Natural killer cell (primary cell): ENCODE measurements around a stretch of chr6.

GRCh38 chr6:108841514-108842003 is 6.7 kb upstream of the ARMC2 start:
- PRO-cap: no peak

DNA sequence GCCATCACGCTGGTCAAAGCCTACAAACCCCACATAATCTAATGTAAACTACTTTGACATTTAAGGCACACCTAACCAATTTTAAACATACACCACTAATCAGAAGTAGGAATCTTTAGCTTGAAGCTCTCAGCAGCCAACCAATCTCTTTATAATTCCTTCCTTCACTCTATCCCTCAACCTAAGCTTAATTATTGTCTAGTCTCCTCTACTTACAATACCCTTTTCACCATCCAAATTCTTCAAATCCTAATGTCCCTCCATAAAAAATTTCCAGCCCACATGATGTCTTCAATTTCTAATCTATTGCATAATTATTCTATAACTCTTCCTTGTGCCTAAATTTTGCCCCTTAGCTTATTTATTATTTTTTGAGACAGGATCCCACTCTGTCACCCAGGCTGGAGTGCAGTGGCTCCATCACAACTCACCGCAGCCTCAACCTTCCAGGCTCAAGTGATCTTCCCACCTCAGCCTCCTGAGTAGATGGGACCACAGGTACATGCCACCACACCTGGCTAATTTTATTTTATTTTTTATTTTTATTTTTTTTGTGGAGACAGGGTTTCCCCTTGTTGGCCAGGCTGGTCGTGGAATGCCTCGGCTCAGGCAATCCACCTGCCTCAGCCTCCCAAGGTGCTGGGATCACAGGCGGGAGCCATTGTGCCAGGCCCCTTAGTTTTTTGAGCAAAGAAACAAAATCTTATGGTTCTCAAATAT is 102.7 kb downstream of the SESN1 start:
- PRO-cap: no peak

- PRO-cap: no peak
Observed at GRCh38 chr6:108998344-108999217, 96.1 kb downstream of the SESN1 start.

- PRO-cap: bidirectional peak, plus-strand start at chr6:109060010, minus-strand start at chr6:109059948
Observed at GRCh38 chr6:109059532-109060350, 34.9 kb downstream of the SESN1 start.

DNA sequence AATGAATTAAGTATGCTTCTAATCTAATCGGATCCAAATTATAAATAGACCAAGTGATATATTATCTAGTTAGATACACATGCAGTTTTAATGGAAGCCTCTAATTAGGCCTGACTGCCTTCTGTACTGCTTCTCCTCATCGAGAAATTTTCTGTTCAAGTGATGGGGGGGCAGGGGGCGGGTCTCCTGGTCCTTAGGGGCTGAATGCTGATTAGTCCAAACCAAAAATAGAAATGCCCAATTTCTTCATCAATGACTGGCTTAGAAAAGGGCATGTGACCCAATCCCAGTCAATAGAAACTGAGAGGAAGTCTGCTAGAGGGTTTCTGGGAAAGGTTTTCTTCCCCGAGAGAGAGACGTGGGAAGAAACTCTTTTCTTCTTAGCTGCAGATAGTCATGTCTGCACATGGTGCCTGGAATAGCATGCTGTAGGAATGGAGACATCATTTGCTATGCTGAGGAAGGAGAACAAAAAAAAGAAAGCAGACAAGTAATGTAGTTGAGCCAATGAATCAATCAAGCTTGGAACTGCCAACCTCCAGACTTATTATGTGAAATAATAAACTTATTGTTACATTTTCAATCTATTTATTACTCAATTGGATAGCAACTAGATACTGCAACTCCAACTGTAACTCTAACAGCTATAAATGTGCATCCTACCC is 6.7 kb downstream of the SESN1 start:
- PRO-cap: no peak

- PRO-cap: no peak
Observed at GRCh38 chr6:109117244-109117989, 22.1 kb downstream of the CEP57L1 start.

DNA sequence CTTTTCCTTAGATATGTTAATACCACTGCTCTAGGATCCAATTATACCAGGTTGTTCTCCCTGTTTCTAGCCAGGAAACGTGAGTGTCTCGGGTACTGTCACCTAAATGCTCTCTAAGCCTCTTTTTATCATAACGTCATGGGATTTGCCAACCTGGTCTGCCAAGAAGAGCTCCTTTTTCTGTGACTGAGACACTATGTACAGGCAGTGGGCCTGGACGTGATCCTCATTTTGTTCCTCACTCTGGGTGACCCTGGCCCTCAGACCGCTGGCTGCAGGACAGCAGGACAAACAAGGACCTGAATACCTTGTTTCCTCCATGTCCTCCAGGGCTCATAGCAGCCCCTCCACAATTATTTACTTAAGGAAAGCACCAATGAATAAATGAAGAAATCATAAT is 69.1 kb downstream of the CD164 start:
- PRO-cap: no peak

GRCh38 chr6:109360995-109361699 is 21.1 kb downstream of the CD164 start:
- PRO-cap: no peak

DNA sequence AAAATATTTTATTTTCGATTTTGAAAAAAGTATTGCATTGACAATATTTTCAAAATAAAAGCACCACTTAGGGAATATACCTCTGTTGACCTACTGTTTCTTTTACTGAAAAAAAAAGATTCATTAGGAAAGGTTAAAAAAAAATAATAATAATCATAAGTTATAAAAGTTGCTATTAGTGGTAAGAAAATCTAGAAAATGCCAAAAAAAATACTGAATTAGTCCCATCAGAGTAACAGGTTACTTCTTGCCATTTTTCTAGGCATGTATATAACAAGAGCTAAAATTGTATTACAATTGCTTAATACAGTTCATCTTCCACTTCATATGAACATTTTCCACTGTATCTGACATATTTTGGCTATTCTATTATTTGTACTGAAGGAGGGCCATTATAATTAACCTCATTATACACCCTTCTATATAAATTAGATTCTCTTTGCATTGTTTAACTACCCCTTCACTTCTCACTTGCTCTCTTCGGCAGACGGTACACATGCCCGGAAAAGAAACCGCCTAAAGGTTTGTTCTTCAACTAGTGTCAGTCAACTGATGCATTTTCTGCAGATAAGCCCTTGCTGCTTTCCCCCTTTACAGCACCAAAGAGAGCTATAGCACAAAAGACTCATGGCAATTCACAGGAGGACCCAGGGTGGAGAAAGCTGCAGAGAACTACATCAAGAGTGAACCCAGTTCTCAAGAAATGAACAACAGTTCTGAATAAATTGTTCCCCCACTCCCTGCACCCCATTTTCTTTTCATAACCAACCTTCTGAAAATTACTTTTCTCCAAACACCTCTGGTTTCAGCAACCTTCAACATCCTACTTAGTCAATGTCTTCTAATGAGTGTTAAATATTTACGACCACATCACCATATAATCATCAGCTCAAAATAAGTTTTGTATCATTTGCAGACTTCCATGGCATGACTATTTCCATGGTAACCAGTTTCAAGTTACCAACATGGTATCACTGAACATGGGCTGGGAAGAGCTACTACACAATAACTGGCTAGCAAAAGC is 9.0 kb downstream of the CD164 start:
- PRO-cap: no peak

- PRO-cap: no peak
Observed at GRCh38 chr6:109441215-109441671, 719 bp downstream of the SMPD2 start.

DNA sequence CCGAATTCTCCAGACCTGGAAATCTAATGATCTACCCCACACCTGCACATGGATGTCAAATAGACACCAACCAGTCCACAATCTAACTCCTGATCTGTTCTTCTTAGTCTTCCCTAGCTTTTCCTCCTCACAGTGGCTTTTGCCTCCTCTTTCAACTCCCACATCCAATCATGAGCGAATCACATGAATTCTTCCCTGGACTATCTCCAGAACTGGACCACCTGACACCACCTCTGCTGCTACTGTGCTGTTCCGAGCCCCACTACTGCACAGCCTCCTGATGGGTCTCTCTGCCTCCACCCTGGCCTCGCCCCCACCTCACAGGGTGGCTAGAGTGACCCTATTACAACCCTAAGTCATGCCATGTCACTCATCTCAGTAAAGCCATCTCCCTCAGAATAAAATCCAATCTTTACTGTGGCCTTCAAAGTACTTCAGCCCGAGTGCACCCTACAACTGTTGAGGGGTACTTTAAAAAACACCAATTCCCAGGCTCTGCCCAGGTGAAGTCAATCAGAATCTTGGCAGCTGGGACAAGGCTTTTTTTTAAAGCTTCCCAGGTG is 10.3 kb downstream of the ZBTB24 start:
- PRO-cap: no peak

- PRO-cap: no peak
Observed at GRCh38 chr6:109659209-109659538, 31.8 kb downstream of the AK9 start.

- PRO-cap: no peak
Observed at GRCh38 chr6:109678520-109679851, 12.0 kb downstream of the AK9 start.

DNA sequence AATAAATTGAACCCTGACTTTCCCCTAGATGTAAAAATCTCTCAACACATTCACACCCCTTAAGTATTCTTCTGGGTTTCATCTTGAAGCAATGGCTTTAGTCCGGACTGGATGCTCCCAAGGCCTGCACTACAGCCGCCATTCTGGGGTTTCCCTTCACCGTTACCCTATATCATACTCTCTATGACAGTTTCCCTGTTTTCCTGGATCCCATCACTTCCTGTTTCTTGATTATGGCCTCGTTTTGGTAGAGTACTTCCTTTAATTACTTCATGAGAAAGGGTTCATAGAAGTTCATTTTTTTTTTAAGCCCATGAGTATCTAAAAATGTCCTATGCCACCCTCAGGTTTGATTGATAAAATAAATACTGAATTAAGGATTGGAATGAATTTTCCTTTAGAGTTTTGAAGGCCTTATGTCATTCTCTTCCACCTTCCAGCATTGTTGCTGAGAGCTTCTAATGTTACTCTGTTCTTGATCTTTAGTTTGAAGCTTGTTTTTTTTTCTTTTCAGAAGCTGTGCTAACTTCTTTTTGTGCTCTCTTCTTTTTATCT is 11.8 kb downstream of the FIG4 start:
- PRO-cap: no peak

DNA sequence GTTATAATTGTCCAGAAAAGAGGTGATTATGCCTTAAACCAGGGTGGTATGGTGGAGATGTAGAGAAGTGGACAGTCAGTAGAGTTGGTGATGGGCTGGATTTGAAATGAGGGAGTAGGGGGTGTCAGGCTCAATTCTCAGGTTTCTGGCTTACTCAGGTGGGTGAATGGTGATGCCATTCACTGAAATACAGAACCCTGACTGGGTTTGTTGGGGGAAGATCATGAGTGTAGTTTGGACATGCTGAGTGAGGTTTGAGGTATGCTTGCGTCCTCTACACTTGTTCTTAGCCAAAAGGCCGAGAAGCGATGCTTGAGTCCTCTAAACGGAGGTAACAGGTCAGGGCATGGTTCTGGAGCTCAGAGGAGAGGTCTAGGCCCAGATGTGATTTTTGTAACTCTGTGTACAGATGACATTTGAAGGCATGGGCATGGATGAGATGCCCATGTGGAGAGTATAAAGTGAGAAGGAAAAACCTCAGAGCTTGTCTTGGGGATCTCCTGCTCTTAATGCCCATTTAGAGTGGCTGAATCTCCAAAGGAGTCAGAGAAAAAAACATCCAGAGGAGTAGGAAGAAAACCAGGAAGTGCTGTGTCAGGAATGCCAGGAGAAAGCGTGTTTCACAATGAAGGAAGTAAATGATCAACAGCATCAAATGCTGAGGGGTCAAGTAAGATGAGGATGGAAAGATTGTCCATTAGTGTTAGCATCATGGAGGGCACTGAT is 55.9 kb downstream of the FIG4 start:
- PRO-cap: no peak

- PRO-cap: no peak
Observed at GRCh38 chr6:109793692-109794360, 102.7 kb downstream of the FIG4 start.

DNA sequence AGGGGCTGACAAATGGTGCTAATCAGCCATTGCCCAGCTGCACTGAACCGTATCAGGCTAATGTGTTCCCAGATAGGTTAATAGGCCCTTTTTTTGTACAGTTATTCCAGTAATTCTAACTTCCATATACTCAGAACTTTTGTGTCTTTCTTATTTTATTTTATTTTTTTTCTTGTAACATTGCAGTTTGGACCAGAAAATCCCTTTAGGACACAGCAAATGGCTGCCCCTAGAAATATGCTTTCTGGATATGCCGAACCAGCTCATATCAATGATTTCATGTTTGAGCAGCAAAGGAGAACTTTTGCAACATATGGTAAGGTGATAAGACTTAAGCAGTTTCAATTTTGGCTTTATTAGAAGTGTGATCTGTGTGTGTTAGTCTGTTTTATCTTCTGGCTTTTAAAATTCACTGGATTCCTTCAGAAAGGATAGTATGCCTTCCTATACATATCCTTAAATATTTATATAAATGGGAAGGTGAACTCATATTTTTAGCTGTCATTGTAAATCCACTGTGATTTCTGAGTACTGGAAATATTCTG is 21.2 kb downstream of the CDC40 start:
- PRO-cap: no peak

- PRO-cap: no peak
Observed at GRCh38 chr6:110215346-110215875, 35.2 kb downstream of the CDC40 start.

- PRO-cap: no peak
Observed at GRCh38 chr6:110355171-110355433, 3.0 kb downstream of the METTL24 start.

DNA sequence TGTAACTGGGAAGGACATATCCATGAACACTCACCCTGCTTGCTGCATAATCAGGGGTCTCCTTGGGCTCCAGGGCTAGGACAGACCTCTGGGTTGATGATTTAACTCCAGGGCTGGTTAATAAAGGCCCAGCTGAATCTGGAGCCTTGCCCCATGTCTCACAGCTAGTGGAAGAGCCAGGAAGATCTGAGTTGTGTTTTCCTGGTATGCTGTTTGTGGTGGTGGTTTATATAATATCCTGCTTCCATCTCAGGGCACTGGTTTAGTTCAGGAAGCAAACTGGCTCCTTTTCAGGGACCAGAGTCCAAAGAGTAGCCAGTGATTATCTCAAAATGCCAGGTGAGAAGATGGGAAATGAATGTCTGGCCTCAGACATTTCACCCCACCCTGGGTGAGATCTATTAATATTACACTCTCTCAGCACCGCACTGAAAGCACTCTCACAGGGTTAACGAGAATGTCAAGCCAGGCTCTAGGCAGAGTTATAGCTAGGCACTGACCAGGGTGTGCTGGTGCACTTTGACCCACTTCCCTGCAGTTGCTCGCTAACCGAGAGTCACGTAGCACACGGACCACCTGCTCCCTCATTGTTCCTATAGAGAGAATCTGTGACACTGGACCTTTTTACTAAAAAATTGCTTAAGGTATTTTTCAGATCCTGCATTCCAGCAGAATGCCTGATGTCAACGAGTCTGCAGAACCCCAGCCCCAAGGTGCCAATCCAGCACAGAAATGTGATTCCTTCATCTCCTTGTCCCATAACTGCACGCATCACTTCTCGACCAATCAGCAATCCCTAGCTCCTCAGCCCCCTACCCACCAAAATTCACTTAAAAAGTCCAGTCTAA is 90.2 kb upstream of the SLC22A16 start:
- PRO-cap: no peak